A375 (cell line): ENCODE data around the gene GRK4.

DNA sequence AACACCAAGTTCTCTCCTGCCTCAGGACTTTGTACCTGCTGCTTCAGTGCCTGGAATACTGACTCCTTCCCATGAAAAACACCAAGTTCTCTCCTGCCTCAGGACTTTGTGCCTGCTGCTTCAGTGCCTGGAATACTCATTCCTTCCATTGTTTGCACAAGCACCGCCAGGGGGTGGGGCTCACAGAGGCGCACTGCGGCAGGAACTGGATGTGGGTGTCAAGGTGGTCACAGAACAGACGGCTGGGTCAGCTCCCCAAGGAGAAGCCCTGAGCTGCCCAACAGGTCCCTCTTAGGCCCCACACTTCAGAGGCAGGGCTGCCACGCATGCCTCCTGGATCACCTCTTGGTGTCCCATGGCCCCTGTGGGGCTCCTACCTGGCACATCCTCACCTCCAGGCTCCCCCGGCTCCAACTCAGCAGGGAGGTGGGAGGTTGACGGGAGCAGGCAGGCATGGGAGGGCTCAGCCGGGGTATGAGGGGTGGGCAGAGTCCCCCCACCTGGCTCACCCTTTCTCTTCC is 5.4 kb upstream of the TNIP2 start:
- RAMPAGE, long total RNA, result no peak

GRCh38 chr4:2762411-2763475 is 6.6 kb upstream of the TNIP2 start:
- RAMPAGE, long total RNA, result no peak

- RAMPAGE, long total RNA, result no peak
Observed at GRCh38 chr4:2795373-2795961, 2.6 kb downstream of the SH3BP2 start.

GRCh38 chr4:2798338-2799237 is 5.7 kb downstream of the SH3BP2 start:
- RAMPAGE, long total RNA, result no peak

DNA sequence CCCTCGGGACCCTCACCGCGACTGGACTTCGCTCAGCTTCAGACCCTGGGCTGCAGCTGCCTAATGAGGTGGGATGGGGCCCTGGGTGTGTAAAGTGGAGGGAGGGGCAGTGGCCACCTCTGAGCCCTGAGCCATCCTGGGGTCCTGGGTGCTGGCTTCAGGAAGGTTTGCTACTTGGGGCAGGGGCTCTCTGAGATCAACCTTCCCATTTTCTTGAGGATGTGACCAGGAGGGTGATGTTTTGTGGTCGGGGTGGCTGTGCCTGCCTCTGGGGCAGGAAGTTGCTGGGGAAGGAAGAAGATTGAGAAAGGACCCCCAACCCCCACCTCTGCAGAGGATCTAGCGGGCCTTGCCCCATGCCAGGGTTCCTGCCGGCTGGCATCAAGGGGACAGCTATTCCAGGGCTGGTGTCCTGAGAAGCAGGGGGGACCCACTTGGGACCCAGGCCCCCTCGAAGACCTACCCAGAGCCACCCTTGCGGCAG is 6.4 kb downstream of the SH3BP2 start:
- RAMPAGE, long total RNA, result no peak

GRCh38 chr4:2813496-2813873 is 20.6 kb downstream of the SH3BP2 start:
- RAMPAGE, long total RNA, result no peak

- RAMPAGE, long total RNA, result no peak
Observed at GRCh38 chr4:2836006-2836826, 7.4 kb upstream of the ADD1 start.

DNA sequence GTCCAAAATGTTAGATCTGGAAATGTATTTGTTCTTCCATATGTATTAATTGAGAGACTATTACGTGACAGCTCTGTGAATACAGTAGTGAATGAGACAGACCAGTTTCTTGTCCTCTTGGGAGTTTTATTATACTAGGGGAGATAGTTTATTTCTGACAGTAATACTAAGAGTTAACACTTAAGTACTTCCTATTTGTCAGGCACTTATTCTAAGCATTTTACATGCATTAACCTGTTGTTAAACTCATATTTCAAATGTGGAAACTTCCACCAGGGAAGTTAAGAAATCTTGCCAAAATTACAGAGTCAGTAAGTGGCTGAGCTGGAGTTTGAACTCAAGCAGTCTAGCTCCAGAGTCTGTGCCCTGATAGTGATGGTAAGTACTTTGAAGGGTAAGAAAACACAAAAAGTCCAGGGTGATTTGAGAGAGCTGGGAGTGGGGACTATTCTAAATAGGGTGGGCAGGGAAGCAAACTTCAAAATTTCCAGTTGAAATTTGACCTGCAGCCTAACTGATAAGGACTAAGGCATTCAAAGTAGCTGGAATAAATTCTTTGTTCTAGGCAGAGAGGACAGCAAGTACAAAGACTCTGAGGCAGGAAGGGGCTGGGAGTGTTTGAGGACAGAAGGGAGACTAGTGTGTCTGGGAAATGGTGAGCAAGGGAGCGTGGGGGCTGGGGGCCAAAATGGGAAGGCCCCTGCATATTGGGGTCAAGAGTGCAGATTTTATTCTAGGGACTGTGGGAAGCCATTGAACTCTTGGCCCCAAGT is 17.1 kb downstream of the ADD1 start:
- RAMPAGE, long total RNA, result no peak

- RAMPAGE, long total RNA, result no peak
Observed at GRCh38 chr4:2933247-2933636, 1.4 kb downstream of the MFSD10 start.

DNA sequence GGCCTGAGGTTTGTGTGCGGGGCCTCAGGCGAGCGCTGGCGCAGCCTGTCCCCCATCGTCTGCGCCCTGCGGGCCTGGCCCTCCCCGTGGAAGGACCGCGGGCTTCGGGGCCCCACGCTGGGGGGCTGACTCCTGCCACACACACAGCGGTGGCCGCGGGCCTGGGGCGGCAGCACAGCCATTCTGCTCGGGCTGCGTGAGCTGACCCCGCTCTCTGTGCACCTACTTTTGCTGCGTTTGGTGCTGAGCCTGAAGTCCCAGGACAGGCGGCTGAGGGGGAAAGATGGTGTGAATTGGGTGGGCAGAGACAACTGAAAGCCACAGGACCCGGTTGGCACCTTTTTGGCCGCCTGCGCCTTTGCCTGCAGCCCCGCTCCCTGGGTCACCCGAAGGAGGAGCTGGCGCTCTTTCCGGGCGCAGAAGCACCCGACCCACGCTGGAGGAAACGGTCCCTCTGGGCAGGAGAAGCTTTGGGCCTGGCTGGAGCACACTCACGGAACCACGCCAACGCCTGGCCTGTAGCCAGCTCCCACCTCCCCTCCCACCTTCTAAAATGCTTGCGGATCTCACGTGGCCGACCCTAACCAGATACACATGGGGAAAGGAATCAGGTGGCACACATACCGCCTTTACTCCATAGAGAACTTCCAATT is 580 bp upstream of the MFSD10 start:
- RAMPAGE, long total RNA, result no peak

DNA sequence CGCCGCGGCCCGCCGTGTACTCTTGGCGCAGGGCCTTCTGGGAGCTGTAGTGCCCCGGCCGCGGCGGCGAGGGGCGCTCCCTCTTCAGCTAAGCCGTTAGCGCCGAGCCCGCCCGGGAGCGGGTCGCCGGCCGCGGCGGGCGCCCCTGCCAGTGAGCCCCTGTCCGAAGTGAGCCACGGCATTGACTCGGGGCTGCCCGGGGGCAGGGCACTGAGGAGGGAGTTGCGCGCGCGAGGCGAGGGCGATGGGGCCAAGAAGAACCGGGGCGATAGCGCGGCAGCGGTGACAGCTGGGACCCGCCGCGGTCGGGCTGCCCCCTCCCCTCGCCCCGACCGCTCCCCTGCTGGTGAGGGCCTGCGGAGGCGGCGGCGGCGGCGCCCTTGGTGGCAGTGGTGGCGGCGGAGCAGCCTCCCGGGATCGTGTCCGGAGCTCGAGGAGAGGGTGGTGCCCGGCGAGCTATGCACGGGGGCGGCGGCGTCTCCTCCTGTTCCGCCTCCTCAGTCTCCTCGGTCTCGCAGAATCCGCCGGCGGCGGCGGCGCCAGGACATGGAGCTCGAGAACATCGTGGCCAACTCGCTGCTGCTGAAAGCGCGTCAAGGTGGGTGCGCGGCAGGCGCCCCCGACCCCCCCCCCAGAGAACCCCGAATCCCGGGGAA is at the start of gene GRK4:
Gene GRK4, plus strand, starts transcription at position 47 of the 656 bp plus-strand sequence.
- RAMPAGE, long total RNA, result no peak

DNA sequence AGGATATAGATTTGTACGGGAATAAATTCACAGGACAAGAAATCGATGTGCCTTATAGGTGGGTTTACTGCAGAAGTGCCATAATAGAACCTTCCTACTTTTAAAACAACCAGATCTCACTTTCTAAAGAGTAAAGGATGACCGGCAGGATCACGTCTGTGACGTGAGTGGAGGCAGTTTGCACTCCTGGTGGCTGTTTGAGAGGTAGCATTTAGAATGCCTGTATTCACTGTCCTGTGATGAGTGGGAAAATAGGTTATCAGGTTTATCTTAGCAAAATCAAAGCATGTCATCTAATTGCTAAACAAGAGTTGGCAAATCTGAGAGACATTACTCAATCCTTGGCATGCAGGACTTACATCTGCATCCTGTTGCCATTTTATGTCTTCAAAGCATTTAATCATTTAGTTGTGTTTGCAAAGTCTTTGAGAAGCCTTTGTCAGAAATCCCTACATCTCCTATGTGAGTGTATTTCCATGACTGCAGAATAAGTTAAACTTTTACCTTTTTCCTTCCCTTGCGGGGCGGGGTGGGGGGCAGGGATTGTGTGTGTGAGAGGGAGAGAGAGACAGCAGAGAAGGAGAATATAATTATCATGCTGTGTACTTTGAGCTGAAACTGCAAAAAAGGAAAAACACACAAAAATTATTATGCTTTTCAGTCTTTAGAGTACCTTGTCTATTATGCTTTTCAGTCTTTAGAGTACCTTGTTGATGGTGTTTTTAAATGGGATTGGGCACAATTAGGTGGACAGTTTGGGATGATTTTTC is 41.4 kb upstream of the MSANTD1 start:
- RAMPAGE, long total RNA, result no peak

DNA sequence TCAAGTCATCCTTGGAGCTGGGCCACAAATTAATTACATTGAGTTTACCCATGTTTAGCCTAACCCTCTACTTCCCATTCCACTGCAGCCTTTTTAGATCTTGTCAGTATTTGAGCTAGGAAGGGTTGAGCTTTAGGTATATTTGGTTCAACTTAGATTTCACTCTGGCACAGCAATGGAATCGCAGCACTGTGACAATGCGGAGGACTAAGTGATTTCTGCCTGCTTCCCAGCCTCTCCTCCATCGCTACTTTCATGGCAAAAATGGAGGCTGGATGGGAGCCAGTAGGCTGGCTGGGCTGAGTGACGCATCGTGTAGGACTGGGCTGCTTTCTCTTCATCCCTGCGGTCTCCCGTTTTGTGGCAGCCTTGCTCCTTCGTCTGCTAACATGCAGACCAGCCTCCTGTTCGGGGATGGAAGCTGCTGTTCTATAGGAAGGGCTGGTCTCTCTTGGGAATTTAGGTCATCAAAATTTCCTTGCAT is 15.9 kb upstream of the RGS12 start:
- RAMPAGE, long total RNA, result no peak

GRCh38 chr4:3306135-3306901 is 13.5 kb downstream of the RGS12 start:
- RAMPAGE, long total RNA, result no peak

DNA sequence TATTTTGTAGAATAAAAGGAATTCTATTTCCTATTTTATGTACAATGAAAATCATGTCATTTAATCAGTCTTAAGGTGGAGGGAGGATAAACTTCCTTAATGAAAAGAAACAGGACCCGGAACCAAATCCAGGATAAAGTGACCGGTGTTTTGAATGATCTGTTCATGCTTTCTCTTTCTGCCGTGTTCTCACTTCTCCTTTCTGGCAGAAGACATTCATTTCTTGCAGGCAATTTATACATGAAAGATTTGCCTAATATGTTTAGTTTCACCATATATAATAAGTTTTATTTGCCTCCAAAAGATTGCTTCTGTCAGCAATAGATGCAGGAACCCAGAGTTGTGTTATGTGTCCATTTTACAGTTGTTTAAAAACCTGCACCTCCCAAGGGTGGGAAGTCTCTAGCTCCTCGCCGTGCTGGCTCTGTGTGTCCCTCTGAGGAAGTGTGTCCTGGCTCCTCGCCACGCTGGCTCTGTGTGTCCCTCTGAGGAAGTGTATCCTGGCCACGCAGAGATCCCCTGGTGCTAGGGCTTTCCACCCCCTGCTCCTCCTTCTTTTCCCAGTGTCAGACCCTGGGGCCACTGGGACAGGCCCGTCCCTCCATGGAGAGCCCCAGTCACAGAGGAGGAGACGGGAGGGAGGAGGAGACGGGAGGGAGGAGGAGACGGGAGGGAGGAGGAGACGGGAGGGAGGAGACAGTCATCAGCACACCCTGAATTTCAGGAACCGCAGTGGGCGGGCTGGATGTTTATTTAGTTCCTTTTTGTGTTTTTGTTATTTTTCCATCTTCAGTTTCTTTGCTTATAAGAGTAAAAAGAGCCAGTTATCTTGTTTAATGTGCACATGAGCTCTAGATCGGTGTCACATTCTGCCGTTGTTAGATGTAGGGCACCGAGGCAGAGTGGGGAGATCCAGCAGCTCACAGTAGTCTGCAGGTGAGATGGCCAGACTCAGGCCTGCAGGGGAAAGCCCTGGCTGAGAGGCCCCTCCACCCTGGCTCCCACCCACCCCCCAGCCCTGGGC is 53.9 kb upstream of the HGFAC start:
- RAMPAGE, long total RNA, result no peak

DNA sequence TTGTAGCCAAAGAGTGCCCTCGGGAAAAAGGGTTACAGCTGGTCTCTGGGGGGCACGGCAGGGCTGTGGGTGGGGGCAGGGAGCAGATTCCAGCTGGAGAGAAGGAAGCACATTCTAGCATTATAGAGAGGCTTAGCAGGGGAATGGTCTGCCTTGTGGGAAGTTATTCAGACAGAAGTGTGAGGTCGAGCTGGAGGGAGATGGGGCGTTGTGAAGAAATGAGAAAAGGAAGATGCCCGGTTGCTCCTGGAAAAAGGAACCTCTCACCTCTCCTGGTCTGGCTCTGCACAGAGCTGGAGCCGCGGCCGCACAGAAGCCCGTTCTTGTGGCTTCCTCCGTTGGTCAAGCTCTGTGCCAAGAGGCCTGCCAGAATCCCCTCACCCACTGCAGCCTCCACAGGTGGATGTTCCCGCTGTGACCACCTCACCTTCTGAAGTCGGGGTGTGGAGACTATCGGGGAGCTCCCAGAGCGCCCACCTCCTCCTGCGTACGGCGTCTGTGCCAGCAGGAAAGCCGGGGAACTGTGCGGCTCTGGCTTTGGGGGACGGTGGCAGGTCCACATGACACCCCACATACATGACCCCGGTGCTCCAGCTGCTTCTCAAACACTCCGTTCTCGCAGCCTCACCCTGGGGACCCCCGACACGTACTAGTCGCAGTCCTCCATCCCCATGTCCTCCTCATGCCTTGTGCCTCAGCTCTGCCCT is 52.4 kb upstream of the HGFAC start:
- RAMPAGE, long total RNA, result no peak

DNA sequence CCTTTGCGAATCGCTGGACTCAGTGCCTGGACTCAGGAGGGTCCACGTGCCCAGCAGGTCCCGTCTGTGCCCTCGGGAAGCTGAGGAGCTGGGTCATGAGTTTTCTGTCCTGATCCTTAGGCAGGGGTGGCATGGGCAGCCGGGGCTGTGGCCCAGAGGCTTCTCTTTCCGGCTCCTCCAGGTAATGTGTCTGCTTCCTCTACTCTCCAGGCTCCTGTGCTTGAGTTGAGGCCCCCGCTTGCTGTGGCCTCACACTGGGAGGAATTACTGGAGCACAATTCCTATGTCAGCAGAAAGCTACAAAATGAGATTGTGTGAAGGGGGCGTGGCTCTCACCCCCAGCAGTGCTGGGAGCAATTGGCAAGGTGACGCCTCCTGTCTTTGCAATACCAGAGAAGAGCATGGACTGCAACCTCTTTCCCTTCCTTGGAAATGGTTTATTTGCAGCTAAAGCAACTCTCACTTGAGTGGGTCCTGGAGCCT is 33.1 kb upstream of the HGFAC start:
- RAMPAGE, long total RNA, result no peak

DNA sequence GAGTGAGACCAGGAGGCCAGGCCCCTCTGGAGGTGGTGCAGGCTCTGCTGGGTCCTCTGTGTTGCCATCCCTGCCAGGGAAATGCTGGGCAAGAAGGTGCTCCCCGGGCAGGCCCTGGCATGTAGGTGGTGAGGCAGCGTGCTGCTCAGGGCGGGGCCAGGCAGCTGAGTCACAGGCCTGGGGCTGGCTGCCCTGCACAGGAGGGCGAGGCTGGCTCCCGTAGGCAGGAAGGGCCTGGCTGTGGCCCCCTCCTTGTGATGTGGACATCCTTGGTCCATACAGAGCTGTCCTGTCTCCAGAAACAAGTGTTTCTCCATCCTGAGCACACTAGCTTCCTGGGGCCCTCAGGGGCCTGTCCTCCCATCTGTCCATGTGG is 4.8 kb upstream of the HGFAC start:
- RAMPAGE, long total RNA, result no peak

- RAMPAGE, long total RNA, result no peak
Observed at GRCh38 chr4:3707898-3708641, 58.1 kb upstream of the ADRA2C start.

DNA sequence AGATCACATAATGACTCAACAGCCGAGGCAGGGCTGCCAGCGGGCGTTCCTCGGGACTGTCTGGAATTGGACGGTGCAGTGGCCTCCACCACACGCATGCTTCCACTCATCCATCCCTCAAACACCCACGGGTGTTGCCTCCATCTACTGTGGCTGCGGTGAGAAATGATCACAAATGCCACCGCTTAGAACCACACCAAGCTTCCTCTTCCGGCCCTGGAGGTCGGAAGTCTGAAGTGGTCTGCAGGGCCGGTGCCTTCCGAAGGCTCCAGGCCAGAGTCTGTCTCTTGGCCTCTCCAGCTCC is 6.8 kb upstream of the ADRA2C start:
- RAMPAGE, long total RNA, result no peak